Skin of body (tissue), 2 donors: Measurements from ENCODE around the genes R3HDM1, THSD7B and HNMT.

DNA sequence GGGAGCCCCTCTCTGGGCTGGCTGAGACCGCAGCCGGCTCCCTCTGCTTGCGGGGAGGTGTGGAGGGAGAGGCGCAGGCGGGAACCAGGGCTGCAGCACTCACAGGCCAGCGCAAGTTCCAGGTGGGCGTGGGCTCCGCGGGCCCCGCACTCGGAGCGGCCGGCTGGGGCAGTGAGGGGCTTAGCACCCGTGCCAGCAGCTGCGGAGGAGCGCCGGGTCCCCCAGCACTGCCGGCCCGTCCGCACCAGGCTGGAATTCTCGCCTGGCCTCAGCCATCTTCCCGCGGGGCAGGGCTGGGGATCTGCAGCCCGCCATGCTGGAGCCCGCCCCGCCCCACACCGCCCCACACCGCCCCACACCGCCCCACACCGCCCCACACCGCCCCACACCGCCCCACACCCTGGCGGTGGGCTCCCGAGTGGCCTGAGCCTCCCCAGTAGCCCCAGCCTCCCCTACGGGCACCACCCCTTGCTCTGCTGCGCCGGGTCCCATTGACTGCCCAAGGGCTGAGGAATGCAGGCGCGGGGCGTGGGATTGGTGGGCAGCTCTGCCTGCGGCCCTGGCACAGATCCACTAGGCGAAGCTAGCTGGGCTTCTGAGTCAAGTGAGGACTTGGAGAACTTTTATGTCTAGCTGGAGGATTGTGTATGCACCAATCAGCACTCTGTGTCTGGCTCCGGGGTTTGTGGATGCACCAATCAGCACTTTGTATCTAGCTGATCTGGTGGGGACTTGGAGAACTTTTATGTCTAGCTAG is 123.8 kb upstream of the MGAT5 start:
- RAMPAGE, long total RNA = no peak

GRCh38 chr2:134155568-134156078 is 98.2 kb upstream of the MGAT5 start:
- RAMPAGE, long total RNA = no peak

- RAMPAGE, long total RNA = no peak
Observed at GRCh38 chr2:134337955-134338551, 84.2 kb downstream of the MGAT5 start.

DNA sequence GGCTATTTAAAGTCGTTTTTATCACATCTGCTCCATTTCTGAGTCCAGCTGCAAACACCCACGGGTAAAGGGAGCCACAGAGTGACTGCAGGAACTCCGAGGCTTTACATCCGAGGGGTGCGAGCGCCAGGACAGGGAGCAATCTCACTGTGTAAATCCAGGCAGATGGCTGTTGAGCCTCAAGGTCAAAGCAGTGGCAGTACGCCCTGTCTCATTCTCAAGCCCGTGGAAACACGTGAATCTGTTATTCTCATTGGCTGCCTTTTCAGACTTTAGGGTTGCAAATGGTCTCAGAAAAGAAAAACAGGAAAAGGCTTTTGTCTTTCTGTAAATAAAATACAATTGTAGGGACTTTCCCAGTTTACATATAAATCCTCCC is 40.7 kb downstream of the TMEM163 start:
- RAMPAGE, long total RNA = no peak

DNA sequence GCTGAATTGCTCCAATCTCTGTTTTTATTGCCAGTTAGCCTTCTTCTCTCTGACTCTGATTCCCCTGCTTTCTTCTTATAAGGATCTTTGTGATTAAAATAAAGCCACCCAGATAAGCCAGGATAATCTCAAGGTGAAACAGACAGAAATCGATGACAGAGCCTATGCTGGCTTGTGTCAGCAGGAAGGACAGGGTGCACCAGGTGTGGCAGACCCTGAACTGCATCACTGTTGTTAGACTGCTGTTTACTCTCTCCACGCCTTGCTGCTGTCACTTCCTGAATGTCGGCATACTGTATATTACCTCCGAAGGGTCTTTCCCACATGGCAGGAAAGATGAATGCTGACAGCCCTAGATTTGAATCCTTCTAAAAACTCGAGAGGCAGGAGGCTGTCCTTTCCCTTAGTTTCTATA is 18.8 kb upstream of the TMEM163 start:
- RAMPAGE, long total RNA = no peak

GRCh38 chr2:134839719-134840052 is 1.3 kb downstream of the ACMSD start:
- RAMPAGE, long total RNA = no peak

- RAMPAGE, long total RNA = no peak
Observed at GRCh38 chr2:135084596-135085312, 32.7 kb downstream of the RAB3GAP1 start.

DNA sequence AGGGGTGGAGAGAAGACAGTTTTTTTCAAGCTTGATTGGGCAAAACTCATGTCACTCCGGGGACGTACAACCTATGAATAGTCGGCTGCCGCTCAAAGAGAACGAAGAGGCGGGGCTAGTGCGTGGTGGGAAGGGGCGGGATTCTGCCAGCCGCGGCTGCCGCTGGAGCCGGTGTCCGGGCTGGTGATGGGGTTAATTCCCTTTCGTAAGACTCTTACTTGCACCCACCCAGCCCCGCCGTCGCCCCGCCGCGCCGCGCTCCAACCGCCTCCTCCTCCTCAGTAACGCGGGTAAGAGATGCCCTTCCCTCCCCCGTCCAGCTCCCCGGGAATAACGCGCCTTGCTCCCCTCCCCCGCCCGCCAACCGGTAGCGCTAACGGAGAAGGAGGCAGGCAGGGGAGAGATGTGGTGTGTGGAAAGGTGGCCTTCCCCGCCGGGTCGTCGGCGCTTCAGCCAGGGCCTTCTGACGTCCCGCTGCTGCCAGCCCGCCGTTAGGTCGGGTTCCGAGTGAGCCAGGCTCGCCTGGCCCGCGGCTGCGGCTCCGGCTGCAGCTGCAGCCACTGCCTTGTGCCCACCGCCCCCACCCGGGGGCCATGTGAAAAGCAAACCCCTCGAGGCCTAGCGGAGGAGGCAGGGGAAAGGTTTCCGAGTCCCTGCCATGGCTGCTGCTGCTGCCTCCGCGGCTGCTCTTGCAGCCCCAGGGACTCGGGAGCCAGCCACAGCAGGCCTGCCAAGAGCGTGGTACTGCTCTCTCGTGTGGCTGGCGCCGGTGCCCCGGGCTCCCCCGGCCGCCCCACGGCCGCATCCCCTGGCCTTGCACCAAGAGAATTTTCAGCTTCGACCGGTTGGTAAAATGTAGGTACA is at the start of gene R3HDM1:
R3HDM1 (plus strand) TSS at position 141 of the 864 bp plus-strand sequence.
- RAMPAGE, long total RNA = no peak

GRCh38 chr2:135761626-135761947 is 19.9 kb downstream of the UBXN4 start:
- RAMPAGE, long total RNA = no peak

GRCh38 chr2:135962248-135962477 is 23.3 kb downstream of the DARS1 start:
- RAMPAGE, long total RNA = no peak

- RAMPAGE, long total RNA = no peak
Observed at GRCh38 chr2:136127202-136128035, 9.5 kb upstream of the CXCR4 start.

GRCh38 chr2:136135273-136135802 is 17.4 kb upstream of the CXCR4 start:
- RAMPAGE, long total RNA = no peak

DNA sequence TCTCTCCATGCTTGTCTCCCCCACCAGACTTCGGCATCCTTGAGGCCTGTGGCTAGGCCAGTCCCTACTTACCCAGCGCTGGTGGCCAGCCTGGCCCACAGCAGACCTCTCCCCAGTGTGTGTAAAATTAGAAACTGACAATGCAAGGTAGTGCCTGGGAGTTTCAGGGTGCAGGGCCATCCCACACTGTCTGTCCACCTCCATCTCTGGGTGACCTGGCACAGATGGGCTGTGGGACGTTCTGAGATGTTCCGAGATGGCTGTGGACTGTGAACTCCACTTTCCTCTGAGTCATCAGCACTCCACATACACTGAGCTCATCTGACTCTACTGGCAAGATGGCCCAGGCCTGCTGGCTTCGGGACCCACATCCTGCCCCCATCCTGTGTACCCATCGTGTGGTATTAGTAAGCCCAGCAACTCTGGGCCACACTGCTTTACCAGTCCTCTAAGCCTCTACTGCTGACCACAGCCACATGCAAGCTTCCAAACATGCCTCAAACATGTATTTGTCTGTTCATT is 124.7 kb upstream of the CXCR4 start:
- RAMPAGE, long total RNA = no peak

- RAMPAGE, long total RNA = no peak
Observed at GRCh38 chr2:136253380-136254114, 135.6 kb upstream of the CXCR4 start.

GRCh38 chr2:136254734-136255267 is 136.9 kb upstream of the CXCR4 start:
- RAMPAGE, long total RNA = no peak

GRCh38 chr2:136389674-136390466 is 271.9 kb upstream of the CXCR4 start:
- RAMPAGE, long total RNA = no peak

DNA sequence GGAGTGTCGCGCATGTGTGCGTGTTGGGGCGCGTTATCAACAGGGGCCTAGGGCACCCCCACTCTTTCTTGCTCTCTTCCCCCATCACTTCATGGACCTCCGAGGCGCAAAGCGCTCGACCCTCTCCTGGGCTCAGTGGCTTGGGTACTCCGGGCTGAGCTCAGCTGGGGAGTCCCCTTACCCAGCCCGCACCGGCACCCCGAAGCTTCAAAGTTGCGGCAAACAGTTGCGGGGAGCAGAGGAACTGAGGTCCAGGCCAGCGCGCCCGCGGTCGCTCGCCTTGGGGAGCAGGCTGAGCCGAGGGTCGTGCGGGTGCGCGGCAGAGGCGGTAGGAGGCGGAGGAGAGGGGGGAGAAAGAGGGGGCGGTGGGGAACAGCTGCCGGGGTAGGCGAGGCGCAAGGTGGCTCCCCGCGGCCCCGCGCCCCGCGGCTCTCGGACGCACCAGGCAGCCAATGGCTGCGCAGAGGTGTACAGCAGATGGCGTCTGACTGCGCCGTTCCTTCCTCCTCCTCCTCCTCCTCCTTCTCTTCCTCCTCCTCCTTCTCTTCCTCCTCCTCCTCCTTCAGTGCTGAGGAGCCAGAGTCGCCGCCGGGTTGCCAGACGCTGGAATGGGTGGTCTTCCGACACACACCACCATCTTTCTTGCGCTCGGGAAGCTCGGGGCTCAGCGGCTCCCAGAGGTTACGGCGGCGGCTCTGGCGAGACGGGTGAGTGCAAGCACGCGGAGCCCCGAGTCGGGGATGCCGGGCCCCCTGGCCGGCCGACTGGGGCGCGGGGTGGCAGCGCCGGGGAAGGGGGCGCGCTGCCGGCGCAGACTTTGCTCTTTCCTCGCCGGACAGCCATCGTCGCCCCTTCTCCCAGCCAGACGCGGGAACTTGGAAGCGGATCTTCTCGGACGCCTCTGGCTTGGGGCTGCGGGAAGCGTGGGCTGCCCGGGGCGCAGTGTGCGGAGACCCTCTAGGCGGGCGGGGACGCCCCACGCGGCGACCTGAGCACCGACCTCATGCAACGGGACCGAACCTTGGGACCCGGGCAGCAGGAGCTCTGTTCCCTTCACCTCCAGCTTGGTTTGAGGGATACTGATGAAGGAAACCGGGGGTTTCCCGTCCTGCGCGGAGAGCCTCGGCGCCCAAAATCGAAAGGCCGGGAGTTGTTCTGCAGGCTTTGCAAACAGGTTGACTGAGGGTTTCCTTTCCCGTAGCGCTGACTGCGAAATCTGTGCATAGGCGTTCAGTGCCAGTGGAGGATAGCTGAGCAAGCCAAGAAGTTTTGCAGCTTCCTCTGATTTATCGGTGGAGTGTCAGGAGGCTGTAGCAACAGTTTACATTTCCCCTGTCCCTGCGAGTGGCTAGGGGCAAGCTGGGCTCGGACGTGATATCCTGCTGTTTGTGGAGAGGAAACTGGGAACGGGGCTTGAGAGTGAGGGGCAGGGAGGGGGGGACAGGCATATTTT is at the start of gene THSD7B:
THSD7B (plus strand) TSS at position 565 of the 1,453 bp plus-strand sequence.
- RAMPAGE, long total RNA = no peak

GRCh38 chr2:137857949-137858329 is 106.3 kb upstream of the HNMT start:
- RAMPAGE, long total RNA = no peak

DNA sequence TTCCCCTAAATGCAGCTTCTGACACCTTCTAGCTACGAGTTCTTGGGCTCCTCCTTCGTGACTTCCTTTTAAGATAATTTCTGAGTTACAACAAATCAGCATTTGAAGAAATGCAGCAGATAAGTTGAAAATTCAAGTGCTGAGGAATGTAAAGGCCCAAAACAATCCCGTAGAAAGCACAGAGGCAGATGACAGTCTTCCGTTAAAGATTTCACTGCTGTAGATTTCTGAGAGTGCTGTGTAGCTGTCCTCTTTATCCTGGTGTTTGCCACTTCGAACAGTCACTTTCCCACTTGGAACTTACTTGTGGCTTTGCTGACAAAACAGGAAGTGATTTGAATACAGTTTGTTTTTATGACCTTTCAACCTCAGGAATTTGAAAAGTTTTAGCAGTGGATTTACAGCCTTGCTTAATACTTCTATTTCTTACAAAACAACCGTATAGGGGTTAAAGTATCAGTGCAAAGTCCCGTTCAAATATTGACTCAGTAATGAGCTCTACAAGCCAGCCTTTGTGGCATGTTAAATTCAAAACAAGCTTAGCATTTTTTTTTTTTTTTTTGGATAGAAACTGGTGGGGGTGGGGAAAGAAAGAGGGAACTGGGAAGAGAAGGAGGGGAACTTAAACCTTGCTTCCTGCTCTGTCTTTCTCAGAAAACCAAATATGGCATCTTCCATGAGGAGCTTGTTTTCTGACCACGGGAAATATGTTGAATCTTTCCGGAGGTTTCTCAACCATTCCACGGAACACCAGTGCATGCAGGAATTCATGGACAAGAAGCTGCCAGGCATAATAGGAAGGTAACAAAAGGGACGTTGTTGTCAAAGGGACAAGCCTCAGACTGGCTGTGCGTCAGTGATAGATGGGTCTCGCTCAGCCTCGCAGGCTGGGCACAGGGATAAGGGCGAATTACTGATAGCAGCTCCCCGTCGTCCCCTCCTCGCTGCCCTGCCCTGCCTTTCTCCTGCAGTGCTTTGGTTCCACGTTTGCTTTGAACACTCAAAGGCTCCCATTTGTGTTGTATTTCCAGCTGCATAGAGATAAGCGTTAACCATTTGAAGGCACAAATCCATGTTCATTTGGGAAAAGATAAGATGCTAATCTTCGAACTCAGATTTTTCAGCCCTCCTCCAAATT is at the start of gene HNMT:
HNMT (plus strand) TSS at position 646 of the 1,138 bp plus-strand sequence.
- RAMPAGE, long total RNA = no peak

GRCh38 chr2:138395418-138395852 is 106.1 kb upstream of the SPOPL start:
- RAMPAGE, long total RNA = no peak